Metastatic Liver Carcinoma in the Lung (tissue), 2 donors: ENCODE measurements around the gene PAM16.

DNA sequence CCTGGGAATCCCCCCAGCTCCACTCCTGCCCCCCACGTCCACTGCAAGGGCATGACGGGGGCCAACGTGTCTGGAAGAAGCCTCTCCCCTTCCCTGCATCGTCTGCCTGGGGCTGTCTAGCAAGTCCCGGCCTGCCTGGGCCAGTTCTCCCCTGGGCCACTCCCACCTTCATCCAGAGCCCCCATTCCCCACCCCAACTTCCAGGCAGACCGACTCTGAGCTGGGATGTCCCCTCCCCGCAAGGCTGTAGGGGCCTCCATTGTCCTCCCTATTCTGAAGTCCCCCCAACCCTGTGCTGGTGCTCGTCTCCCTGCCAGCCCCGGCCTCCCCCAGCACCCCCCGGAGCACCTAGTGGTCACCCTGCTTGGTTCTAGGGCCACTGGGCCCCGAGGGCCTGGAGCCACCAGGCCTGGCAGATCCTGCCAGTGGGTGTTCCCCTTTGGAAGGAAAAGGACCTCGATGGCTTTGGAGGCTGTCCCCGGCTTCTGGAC is 4.7 kb downstream of the GLIS2 start:
- PRO-cap, 2 experiments, result no peak in any of the 2 experiments

DNA sequence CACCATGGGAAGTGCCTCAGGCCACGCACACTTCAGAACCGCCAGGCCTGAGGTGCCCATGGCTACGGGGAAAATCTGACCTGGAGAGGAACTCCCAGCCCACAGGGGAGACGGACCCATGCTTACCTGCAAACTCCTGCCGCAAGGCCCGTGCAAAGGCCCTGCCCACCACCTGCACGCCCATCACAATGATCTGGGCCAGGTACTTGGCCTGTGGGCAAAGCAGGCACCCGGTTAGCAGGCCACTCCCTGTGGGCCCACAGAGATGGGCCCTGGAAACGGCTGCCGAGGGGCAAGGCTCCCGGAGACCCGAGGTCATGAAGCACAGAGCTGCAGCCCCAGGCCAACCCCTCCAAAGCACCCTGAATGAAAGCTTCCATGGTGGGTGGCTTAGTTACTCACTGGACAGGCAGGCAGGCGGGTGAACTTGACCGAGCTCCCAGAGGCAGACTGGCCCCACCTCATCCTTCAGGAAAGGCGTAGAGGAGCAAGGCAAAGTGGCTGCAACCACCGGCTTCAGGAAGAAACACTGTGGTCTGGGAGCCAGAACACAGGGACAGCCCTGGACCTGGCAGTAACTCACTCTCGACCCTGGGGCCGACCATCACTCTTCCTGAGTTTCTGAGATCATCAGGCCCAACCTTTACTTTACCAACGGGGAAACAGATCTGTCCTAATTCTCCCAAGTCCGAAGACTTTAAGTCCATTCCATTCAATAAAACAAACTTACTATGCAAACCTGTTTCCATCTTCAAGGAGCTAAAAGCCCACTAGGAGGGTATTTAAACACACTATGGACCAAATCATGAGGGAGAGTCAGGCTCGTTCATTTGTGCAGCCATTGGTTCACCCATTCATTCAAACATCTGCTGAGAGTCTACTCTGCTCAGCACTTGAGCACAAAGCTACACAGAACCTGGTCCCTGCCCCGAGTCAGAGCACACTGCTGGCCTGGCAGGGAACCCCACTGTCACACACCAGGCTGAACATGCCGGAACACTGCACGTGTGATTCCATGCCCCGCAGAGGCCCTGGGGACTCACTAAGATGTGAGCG is 7.7 kb downstream of the PAM16 start:
- PRO-cap, 2 experiments, result peak in 1 of 2 experiments; most common plus-strand start position 525 of the sequence (in 1); most common minus-strand start position 531 of the sequence (in 1)

DNA sequence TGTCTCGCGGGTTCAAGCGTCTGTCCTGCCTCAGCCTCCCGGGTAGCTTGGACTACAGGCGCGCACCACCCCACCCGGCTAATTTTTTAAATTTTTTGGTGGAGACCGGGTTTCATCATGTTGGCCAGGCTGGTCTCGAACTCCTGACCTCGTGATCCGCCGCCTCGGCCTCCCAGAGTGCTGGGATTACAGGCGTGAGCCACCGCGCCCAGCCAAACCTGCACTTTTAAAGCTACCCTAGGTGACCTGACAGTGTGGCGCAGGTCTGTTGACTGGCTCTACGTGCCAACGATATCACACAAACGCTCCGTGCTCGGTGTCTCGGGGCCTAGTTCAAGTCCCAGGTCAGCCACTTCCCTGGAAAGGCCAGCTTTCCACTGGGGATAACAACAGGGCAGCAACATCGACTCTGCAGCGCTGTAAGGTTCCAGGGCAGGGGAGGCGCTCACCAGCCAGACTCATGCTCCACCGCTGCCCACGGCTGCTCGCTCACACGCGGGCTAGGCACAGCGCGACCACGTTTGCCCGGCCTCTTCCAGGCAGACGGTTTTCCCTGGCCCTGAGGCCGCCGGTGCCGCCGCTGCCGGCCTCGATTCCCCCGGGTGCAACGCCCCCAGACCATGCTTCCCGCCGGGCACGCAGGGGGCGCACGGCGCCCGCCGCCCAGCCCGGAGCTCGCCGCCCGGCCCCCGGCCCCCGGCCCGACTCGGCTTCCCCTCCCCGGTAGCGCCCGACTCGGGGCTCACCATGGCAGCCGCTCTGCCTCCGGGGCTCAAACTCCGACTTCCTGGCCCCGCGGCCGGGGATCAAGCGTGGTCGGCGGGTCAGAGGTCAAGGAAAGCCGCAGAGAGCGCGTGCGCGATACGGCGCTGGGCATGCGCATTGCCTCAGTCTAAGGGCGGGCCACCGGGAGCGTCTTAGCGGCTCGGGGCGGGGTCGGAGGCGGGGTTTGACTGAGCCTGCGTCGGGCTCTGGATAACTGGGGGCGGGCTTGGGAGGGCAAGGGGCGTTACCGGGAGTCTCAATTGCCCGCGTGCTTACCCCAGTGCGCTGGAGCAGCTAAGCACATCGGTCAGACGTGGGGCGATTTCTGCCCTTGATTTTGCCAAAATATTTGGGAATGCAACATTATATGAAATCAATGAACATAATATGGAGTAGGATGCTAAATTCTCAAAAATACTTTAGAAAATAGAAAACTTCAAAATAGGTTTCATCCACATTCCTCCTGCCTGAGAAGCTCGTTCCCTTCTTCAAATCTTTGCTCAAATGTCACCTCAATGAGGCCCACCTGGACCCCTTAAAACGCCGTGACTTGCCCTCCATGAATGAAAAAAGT is at the start of gene PAM16:
PAM16 (minus strand) TSS at position 836 of the 1,339 bp plus-strand sequence.
- PRO-cap, 2 experiments, result peak in 2 of 2 experiments; most common plus-strand start position 1,045 of the sequence (in 1); most common minus-strand start position 808 of the sequence (in 2)

- PRO-cap, 2 experiments, result no peak in any of the 2 experiments
Measured at GRCh38 chr16:4369345-4369967, 2.2 kb upstream of the VASN start.

DNA sequence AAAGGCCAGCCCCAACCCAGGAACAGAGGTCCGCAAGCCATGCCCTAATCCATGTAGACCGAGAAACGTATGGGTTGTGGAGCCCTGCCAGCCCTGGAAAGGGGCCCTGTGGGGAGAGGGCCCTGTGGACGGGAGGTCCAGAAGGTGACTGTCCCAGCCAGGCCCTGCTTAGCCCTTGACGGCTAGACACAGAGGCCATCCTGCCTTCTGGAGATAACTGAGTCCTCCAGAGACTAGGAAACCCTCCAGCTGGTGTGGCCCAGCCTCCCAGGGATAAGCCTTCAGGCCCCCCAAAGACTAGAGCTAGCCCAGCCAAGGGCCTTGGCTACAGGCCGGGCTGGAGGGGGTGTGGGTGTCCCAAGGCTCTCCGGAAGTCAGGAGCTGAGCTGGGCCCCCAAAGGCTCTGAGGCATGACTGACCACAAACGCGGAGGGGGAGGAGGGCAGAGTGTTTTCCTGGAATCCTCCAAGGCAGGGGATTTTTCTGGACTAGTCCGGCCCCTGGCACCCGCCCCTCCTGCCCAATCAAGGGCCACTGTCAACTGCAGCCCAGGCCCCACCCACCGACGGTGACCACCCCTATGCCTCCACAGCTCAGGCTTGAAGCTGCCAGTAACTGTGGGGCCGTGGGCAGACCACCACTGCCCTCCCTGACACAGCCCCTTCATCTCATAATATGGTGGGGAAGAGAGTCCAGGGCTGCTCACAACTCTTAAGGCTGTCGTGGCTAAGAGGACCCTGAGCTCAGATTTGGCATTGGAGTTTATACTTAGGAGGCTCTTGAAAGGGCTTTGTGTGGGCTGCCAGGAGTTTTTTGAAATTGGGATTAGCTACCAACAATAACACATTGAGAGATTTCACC is 887 bp upstream of the VASN start:
- PRO-cap, 2 experiments, result peak in 1 of 2 experiments; most common plus-strand start position 611 of the sequence (in 1); most common minus-strand start position 376 of the sequence (in 1)

DNA sequence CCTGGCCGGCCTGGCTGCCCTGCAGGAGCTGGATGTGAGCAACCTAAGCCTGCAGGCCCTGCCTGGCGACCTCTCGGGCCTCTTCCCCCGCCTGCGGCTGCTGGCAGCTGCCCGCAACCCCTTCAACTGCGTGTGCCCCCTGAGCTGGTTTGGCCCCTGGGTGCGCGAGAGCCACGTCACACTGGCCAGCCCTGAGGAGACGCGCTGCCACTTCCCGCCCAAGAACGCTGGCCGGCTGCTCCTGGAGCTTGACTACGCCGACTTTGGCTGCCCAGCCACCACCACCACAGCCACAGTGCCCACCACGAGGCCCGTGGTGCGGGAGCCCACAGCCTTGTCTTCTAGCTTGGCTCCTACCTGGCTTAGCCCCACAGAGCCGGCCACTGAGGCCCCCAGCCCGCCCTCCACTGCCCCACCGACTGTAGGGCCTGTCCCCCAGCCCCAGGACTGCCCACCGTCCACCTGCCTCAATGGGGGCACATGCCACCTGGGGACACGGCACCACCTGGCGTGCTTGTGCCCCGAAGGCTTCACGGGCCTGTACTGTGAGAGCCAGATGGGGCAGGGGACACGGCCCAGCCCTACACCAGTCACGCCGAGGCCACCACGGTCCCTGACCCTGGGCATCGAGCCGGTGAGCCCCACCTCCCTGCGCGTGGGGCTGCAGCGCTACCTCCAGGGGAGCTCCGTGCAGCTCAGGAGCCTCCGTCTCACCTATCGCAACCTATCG is 10.2 kb downstream of the VASN start:
- PRO-cap, 2 experiments, result no peak in any of the 2 experiments

GRCh38 chr16:4382384-4383164 is 10.9 kb downstream of the VASN start:
- PRO-cap, 2 experiments, result no peak in any of the 2 experiments

GRCh38 chr16:4385778-4386404 is 14.2 kb downstream of the VASN start:
- PRO-cap, 2 experiments, result no peak in any of the 2 experiments

GRCh38 chr16:4397262-4397532 is 19.2 kb downstream of the CORO7 start:
- PRO-cap, 2 experiments, result no peak in any of the 2 experiments

DNA sequence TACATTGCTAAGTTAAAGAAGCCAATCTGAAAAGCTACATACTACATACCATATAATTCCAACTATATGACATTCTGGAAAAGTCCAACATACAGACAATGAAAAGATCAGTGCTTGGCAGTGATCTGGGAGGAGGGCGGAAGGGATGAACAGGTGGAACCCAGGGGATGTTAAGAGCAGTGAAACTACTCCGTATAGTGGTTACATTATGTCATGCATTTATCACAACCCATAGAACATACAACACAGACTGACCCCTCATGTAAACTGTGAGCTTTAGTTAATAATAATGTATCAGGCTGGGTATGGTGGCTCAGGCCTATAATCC is 16.5 kb downstream of the CORO7 start:
- PRO-cap, 2 experiments, result no peak in any of the 2 experiments

DNA sequence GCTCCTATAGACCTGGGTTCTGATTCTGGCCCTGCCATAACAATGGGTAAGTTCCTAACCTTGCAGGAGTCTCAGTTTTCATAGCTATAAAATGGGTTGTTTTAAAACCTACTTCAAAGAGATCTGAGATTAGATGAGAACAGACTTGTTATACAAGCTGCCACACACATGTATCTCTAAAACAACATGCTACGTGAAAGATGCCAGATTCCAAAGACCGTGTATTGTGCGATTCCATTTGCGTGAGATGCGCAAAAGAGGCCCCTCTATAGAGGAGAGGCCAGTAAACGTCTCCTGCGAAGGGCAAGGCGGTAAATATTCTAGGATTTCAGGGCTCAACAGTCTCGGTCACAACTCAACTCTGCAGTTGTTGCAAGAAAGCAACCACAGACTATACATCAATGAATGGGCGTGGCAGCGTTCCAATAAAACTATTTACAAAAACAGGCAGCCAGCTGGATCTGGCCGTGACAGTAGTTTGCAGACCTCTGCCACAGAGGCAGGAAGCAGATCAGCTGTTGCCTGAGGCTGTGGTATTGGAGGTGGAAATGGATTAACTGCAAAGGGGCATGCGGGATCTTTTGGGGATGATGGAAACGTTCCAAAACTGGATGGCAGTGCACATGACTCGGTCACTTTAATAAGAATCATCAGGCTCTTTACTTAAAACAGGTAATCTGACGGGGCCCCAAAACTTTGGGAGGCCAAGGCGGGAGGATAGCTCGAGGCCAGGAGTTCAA is 5.8 kb downstream of the CORO7 start:
- PRO-cap, 2 experiments, result no peak in any of the 2 experiments

DNA sequence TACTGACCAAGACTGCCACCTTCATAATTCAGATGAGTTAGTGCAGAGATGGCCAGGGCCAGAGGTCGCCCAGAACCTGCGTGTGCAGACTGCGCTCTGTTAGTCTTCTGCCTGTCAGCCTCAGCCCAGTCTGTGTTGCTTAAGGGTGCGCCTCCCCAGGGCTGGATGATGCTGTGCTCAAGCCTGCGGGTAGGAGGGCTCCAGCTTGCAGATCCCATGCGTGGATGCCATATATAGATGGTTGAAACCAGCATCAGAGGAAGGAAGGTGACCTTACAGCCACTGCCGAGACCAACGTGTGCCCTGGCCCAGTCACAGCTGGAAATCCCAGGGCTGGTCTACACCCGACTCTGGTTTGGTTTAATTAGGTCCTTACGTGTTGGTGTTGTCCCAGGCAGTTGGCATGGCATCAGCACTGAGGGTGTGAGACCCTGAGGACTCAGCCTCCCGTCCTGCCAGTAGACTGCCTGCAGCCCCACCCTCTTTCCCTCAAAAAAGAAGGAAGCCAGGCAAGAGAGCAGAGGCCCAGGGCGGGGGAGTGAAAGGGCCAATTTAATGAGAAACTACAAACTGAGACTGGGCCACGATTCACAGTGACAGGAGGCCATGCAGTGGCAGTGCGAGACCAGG is 27.7 kb downstream of the CDIP1 start:
- PRO-cap, 2 experiments, result no peak in any of the 2 experiments

DNA sequence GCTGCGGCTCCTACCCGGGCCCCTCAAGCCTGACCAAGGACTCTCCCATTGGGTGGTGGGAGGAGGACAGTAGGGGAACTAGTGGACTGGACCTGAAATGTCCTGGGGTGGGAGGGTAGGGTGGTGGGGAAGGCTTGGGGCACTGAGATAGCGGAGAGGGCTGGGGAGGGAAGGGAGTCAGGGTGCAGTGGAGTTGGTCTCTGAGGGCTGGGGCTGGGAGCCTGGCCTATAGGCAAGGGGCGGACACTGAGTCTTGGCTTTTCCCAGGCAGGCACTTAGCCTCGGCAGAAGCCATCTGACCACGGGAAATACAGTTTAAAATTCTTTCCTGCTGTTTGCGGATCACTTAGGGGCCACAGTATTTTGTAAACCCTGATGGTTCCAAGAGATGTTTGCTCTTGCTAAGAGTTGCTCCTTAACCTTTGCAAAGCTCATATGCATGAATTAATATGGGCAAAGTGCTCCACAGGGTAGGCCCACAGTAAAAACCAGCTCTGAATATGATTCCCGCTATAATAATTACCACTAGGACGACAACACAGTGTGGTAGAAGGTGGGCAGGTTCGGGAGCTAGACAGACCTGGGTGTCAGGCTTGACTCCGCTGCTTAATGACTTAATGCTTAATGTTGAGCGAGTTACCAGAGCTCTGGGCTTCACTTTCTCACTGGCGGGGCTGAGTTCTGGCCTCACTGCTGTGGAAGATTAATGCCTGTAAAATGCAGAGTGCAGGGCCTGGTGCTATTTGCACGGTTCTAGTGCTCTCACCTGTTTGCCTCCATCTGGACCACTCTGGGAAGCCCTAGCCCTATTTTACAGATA is 3.6 kb upstream of the UBALD1 start:
- PRO-cap, 2 experiments, result no peak in any of the 2 experiments

- PRO-cap, 2 experiments, result peak in 1 of 2 experiments; most common plus-strand start chr16:4623793 (in 1)
Measured at GRCh38 chr16:4623604-4623907, 1.1 kb upstream of the MGRN1 start.

GRCh38 chr16:4675671-4676404 is 17.5 kb upstream of the NUDT16L1 start:
- PRO-cap, 2 experiments, result no peak in any of the 2 experiments

DNA sequence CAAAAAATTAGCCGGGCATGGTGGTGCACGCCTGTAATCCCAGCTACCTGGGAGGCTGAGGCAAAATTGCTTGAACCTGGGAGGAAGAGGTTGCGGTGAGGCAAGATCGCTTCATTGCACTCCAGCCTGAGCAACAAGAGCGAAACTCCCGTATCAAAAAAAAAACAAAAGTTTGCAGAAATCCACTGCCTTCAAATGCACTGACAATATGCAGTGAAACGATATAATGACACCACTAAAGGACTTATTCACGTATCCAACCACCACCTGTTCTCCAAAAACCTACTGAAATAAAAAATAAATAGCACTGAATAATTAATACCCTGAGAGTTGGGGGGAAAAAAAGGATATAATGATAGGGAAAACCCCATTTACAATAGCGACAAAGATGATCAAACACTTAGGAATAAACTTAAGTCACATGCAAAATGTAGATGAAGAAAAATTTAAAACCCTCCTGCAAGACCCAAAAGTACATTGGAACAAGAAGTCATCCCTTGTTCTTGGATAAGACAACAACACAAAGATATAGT is 19.8 kb downstream of the NUDT16L1 start:
- PRO-cap, 2 experiments, result no peak in any of the 2 experiments

- PRO-cap, 2 experiments, result no peak in any of the 2 experiments
Measured at GRCh38 chr16:4746759-4747528, 12.6 kb downstream of the DNAAF8 start.

DNA sequence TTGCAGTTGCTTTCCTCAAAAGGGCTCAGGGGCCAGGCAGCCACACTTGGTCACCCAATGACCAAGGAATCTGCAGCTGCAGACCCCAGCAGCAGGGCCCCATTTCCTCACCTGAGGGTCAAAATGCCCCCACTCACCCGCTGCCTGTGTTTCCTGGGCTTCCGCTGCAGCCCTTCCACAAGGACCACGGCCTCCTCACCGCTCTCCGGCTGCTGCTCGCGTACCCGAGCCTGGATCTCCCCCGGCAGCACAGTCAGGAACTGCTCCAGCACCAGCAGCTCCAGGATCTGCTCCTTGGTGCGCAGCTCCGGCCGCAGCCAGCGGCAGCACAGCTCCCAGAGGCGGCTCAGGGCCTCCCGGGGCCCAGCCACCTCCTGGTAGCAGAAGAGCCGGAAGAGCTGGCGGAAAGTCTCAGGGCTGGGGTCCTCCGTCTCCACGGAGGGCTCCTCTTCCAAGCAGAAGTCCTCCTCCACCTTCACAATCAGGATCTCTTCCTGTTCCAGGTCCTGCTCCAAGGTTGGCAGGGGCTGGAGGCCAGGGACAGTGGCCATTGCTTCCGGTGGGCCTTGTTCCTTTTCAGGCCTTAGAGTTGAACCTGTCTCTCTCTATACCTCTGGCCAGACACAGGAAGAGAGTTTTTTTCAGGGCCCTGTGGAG is 1.4 kb downstream of the ZNF500 start:
- PRO-cap, 2 experiments, result no peak in any of the 2 experiments

DNA sequence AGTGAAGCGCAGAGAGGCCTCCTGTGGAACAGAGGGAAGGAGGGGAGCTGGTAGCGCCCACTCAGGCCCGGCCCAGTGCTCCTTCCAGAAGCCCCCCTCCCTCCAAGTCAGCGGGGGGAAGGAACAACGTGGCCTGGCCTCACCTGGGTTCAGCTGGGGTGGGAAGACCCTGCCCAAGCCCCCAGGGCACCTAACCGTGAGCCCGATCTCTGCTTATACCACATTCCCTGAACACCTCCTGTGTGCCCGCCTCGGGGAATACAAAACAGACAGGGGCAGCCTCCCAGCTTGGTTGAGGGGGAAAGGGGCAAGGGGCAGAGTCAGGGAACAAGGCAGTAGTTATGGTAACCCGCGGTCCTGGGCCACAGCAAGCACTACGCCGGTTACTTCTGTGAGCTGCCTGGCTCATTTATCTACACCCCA is 857 bp downstream of the ROGDI start:
- PRO-cap, 2 experiments, result no peak in any of the 2 experiments

- PRO-cap, 2 experiments, result no peak in any of the 2 experiments
Measured at GRCh38 chr16:4825219-4825550, 21.9 kb downstream of the GLYR1 start.